Skeletal muscle tissue (tissue), 7 donors: Measurements from ENCODE around the genes NPY and HOXA2.

DNA sequence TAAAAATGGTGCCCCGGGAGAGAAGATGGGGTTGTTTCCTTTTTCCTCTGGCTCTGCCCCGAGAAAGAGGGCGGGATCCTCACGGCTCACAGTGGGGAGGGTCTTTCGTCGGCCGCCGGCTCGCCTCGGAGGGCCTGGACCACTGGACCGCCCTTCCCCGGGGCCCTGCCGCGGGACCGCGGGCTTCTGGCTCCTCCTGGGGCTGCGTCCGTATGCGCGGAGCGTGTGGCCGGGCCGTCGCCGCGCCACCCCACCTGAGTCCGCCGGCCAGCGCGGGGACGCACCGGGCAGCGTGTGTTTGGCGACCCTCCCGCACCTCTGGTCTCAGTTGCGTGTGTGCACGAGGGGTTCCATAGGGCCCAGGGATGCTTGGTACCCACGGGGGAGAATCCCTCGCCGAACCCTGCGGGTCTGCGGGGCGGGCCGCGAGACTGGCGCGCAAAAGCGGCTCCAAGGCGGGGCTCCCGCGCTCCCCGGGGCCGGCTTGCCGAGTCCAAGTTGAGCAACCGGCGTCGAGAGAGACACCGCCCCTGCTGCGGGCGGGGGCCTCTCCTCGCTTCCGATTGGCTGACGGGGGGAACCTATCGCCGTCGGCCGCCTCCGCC lies 3.7 kb upstream of the IGF2BP3 start:
- PRO-cap, 3 experiments = no peak in any of the 3 experiments
- RAMPAGE, long total RNA = no peak
- RRBS, 2 experiments = 3 to 4% methylated on average over 20 to 26 of the region's 68 CpGs

- PRO-cap, 3 experiments = no peak in any of the 3 experiments
- RAMPAGE, long total RNA = no peak
- RRBS, 2 experiments = no CpG with 5 or more reads among the region's 3 CpGs
Measured at GRCh38 chr7:23523579-23524403, 8.0 kb downstream of the TRA2A start.

DNA sequence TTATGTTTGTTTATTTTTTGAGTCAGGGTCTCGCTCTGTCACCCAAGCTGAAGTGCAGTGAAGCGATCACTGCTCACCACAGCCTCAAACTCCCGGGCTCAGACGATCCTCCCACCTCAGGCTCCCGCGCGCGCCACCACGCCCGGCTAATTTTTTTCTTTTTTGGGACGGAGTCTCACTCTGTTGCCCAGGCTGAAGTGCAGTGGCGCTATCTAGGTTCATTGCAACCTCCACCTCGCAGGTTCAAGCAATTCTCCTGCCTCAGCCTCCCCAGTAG lies 472 bp upstream of the TRA2A start:
- PRO-cap, 3 experiments = no peak in any of the 3 experiments
- RAMPAGE, long total RNA = no peak
- RRBS, 2 experiments = 34 to 43% methylated on average over 6 of the region's 13 CpGs

DNA sequence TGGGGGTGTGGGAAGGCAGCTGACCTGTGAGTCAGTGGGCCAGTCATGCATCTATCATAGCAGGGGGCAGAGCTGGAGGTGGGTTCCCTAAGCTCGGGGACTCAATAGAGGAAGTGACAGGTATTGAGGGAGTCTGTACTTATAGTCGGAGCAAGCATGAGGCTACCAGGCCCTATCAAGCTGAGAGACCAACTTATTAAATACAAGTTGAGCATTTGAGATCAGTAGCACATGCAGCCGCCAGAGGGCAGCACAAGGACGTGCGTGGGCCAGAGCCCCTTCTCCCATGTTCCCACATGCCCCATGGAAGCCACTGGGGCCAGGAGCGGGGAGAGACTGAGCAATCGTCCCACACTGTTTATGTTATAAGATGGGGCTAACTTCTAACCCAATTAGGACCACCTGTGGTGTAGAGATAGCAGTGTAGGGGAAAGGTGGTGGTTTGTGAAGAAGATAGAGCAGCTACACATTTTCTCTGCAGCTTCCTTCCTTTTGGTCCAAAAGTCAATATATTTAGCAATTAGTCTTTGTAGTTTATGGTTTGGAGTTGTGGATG lies 13.0 kb upstream of the STK31 start:
- PRO-cap, 3 experiments = no peak in any of the 3 experiments
- RAMPAGE, long total RNA = no peak
- RRBS, 2 experiments = no CpG with 5 or more reads among the region's 7 CpGs

DNA sequence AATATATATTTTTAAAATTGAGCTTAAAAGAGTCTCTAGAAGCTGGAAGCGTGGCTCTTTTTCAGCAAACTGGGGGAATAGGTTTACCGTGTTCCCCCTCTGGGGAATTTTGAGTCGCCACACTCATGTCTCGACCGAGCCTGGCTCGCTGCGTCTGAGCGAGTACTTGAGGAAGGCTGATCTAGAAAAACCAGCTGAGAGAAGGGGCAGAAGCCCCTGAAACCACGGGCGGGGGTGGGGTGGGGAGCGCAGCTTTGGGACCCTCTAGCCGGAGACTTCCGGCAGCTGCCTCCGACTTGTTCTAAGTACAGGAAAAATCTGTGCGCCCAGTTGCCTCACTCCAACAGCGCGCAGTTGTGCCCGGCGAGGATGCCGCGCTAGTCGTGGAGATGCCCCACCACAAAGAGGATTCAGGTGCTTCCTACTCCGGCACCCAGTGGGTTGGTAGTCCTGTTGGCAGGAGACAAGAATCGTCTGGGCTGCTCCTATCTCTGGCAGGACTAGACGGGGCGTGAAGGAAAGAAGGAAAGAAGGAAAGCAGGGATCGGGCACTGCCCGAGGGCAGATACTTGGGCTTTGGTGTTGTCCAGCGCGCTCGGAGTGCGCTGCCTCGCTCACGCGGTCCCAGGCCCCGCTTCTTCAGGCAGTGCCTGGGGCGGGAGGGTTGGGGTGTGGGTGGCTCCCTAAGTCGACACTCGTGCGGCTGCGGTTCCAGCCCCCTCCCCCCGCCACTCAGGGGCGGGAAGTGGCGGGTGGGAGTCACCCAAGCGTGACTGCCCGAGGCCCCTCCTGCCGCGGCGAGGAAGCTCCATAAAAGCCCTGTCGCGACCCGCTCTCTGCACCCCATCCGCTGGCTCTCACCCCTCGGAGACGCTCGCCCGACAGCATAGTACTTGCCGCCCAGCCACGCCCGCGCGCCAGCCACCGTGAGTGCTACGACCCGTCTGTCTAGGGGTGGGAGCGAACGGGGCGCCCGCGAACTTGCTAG lies at the start of gene NPY:
Gene NPY (plus strand): TSS at position 841 of the 988 bp plus-strand sequence.
- PRO-cap, 3 experiments = no peak in any of the 3 experiments
- RAMPAGE, long total RNA = no peak
- RRBS, 2 experiments = 3 to 4% methylated on average over 10 of the region's 70 CpGs

DNA sequence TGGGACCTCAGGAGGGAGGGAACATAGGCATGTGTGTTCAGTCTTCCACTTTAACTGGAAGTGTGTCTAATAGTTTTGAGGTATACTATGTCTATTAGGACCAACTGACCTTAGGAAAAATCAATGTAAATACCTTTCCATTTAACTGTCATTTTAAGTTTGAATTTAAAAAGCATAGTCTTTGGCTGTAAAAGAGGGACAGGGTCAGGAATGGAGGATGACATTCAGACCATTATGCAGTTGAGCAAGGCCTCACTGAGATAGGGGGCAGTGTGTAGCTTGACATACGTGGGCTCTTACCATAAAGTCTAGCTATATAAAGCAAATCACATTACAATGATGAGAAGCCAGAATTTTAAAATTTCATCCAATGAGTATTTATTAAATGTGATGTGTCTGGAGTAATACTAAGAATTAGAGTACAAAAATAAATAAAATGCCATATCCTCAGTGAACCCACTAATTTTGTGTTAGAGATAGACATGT lies 17.9 kb downstream of the PALS2 start:
- PRO-cap, 3 experiments = no peak in any of the 3 experiments
- RAMPAGE, long total RNA = no peak
- RRBS, 2 experiments = no CpG with 5 or more reads among the region's 1 CpG

- PRO-cap, 3 experiments = no peak in any of the 3 experiments
- RAMPAGE, long total RNA = no peak
- RRBS, 2 experiments = no CpG with 5 or more reads among the region's 10 CpGs
Measured at GRCh38 chr7:24728585-24729061, 28.6 kb downstream of the GSDME start.

DNA sequence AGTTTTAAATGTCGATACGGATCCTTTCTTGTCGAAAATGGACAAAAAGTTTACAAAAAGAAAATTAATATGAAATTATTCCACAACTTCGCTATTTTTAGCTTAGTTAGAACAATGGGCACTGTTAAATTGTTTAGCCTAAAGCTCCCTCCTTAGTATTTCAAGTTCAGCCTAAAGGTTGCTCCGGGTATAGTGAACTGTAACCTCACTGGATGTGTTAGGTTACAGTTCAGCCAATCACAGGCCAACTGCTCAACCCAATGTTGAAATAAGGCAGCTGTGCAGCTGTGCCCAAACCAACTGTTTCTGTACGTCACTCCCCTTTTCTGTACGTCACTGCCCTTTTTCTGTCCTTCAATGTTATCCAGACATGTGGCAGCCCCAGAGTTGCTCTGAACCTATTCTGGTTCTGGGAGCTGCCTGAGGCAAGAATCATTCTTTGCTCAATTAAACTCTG lies 8.0 kb upstream of the GSDME start:
- PRO-cap, 3 experiments = peak in 1 of 3 experiments; most common plus-strand start position 384 of the sequence (in 1); most common minus-strand start position 179 of the sequence (in 1)
- RAMPAGE, long total RNA = no peak
- RRBS, 2 experiments = no CpG with 5 or more reads among the region's 7 CpGs

DNA sequence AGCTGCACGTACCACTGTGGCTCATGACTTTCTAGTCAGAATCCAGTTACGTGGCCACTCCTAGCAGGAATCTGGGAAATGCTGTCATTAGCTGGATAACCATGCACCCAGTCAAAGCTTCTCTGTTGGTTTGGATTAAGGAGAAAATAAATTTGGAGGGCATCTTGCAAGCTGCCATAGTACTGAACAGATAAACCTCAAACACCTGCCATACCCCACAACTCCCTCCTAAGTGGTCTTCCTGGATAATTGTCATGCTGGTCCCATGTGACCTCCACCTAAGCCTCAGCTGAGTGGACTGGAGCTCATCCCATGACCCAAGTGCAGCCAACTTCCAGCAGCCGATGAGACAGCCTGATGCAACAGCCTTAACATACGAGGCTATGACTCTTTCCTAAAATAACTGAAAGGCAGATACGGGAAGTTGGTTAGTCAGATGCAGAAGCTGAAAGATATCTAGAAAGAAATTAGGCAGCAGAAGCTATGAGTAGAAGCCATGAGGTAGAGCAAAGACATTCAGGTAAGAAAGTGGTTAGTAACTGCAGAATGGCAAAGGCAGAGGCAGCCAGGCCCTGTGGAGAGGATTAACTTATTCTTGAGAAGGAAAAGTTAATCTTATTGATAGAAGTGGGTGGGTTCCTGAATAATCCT lies 21.6 kb upstream of the GSDME start:
- PRO-cap, 3 experiments = peak in 2 of 3 experiments; most common plus-strand start position 413 of the sequence (in 2); most common minus-strand start position 292 of the sequence (in 1)
- RAMPAGE, long total RNA = no peak
- RRBS, 2 experiments = no CpG with 5 or more reads among the region's 5 CpGs

- PRO-cap, 3 experiments = no peak in any of the 3 experiments
- RAMPAGE, long total RNA = no peak
- RRBS, 2 experiments = no CpG with 5 or more reads among the region's 8 CpGs
Measured at GRCh38 chr7:25119331-25119854, 5.7 kb downstream of the CYCS start.

DNA sequence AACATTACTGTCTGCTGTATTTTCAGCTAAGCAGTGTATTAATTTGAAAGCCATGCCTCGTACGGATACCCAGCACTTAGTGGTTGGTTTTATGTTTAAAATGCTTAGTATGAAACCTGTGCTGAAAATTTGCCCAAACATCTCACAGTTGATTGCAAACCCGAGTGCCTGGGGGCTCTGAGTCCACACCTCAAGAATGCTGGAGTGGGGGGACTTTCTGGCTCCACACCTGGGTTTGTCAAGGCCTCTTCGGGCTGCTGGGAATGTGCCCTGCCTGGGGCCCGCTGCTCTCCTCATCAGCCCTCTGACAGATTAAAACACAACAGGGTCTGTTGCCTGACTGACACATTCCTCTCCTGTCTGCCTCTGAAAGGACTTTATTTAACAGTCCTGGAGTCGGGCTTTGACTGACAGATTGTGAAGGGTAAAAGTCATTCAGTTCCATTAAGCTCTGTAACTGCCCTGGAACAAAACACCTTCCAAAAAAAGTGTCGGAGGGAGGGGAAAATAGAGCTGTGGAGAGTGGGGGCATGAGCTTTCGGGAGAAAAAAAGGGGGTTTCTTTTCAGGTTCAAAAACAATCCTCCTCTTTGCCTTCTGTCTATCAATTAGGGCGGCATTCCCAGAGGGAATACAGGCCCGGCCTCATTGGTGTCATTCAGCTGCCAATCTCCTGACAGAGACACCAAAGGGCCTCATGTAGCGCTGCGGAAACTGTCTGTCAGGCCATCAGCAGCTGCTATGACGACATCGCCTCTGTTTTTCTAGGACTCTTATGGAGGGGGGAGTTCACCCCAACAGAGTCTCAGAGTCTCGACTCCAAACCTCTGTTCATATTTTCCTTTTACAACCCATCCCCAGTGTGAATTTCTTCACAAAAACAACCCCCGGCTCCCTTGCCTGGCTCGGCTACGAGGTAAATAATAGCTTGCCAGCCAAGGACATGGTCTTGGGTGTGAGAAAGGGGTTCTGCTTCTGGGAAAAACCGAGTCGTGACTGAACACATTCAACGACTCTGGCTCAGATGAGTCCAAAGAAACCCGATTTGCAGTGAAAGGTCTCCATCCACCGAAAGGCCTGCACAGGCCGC lies 398.8 kb upstream of the NFE2L3 start:
- PRO-cap, 3 experiments = peak in 2 of 3 experiments; most common plus-strand start position 487 of the sequence (in 1); most common minus-strand start position 671 of the sequence (in 1)
- RAMPAGE, long total RNA = no peak
- RRBS, 2 experiments = no CpG with 5 or more reads among the region's 24 CpGs

DNA sequence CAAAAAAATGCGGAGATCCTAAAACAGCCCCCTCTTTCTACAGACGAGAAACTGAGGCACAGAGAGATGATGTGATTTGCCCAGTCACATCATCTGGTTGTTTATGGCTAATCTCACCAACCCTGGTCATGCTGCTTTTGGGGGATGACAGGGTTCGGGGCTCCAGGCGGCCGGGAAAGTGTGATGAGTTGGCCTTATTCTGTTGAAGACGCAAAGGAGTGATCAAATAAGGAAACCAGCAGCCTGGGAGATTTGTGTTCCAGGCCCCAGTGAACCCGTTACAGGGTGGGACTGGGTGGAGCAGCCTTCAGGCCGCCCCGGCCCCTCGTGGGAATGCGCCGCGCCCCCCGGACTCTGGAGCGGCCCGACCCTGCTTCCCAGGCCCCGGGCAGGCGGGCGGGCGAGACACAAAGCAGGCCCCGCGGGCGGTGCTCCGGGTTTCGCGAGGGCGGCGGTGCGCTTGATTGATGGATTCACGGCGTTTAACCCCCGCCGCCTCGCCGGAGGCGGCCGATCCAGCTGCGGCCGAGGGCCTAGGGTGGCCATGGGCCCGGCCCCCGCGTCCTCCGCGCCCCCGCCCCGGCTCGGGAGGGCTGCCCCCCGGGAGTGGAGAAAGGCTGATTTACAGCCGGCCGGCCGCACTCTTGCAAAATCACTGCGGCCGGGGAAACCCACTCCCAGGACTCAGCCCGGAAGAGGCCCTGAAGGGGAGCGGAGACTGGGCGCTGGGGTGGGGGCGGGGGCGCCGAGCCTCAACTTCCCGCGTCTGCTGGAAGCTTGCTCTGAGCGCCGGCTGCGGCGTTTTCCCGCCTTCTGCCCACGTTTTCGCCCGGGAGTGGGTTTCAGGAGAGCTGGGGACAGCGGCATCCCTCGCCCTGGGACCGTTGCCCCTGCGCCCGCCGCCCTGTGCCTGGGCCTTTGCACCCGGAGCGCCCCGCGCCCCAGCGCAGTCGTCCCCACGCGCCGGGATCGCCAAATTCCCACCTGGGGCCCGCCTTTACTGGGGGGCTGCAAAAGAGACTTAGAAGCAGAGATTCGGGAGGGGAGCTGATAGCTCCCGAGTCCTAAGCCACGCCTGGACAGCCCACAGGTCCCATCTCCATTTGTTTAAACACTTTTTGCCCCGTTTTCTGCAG lies 299.6 kb upstream of the NFE2L3 start:
- PRO-cap, 3 experiments = no peak in any of the 3 experiments
- RAMPAGE, long total RNA = no peak
- RRBS, 2 experiments = 40 to 43% methylated on average over 53 to 54 of the region's 90 CpGs

DNA sequence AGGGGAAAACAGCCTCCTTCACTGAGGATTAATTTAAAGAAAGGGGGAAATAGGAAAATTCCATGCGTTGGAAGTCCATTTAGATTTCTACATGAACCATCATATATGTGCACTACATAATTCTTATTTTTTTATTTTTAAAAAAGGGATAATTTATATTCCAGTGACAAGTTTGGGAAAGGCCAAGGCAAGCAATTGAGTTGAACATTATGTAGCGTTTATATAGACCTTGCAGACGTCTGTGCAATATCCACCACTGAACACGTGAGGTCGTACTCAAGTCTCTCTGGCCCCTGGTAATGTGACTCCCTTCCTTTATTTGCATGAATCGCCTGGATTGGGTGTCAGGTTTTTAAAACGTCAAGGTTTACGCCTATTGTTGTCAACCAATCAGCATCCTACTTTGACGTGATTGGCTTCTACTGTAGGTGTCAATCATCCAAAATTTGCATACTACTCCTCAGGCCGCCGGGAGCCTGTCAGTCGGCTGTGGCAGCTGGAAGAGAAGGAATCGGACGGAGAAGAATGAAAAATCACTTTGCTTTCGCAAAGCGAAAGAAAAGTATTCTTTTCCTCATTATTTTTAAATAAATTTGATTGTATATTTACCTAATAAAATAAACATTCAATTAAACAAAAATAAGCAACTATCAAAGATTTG lies 297.0 kb upstream of the NFE2L3 start:
- PRO-cap, 3 experiments = peak in 3 of 3 experiments; most common plus-strand start position 482 of the sequence (in 3); most common minus-strand start position 288 of the sequence (in 2)
- RAMPAGE, long total RNA = no peak
- RRBS, 2 experiments = no CpG with 5 or more reads among the region's 16 CpGs

- PRO-cap, 3 experiments = no peak in any of the 3 experiments
- RAMPAGE, long total RNA = no peak
- RRBS, 2 experiments = 2% methylated on average over 3 to 4 of the region's 40 CpGs
Measured at GRCh38 chr7:25950172-25950897, 201.7 kb upstream of the NFE2L3 start.

DNA sequence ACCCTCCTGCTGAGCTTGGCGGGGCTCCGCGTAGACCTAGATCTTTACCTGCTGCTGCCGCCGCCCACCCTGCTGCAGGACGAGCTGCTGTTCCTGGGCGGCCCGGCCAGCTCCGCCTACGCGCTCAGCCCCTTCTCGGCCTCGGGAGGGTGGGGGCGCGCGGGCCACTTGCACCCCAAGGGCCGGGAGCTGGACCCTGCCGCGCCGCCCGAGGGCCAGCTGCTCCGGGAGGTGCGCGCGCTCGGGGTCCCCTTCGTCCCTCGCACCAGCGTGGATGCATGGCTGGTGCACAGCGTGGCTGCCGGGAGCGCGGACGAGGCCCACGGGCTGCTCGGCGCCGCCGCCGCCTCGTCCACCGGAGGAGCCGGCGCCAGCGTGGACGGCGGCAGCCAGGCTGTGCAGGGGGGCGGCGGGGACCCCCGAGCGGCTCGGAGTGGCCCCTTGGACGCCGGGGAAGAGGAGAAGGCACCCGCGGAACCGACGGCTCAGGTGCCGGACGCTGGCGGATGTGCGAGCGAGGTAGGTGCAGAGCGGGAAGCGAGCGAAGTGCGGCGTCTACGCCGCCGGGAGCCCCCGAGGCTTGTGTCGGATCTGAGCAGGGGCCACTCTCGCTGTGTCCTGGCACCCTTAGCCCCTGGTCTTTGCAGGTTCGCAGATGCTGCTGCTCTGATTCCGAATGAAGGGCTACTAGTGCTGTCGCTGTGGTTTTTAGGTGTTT lies 711 bp downstream of the NFE2L3 start:
- PRO-cap, 3 experiments = no peak in any of the 3 experiments
- RAMPAGE, long total RNA = no peak
- RRBS, 2 experiments = 6 to 11% methylated on average over 25 of the region's 77 CpGs

DNA sequence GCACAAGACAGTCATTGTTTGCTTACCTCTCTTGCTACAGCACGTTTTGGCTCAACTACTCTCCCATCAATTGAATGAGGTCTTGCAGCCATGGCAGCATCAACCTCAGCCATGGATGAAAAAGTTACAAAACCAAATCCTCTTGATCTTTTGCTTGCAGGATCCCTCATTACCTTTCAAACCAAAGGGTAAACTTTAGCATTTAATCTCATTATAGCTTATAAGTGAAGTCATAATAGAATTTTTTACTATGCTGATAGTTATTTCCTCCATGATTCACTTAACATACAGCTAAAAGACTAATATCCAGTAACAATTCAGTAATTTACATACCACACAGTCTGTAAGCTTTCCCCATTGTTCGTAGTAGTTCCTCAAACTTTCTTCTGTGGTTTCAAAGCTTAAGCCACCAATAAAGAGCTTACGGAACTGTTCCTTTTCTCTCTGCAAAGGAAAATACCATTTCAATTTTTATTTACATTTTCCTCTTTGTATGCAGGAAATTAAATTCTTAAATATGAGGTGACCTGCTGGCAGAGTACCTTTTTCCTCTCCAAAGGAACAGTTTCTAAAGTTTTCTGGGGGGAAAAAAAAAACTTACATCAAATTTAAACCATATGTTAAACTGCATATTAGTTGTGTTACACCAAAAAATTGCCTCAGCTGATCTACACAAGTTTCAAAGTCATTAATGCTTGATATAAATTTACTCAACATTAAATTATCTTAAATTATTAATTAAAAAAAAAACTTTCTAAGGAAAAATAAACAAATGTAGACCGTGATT lies 3.1 kb downstream of the HNRNPA2B1 start:
- PRO-cap, 3 experiments = no peak in any of the 3 experiments
- RAMPAGE, long total RNA = no peak
- RRBS, 2 experiments = no CpG with 5 or more reads among the region's 4 CpGs

GRCh38 chr7:26199330-26200467 lies 847 bp downstream of the HNRNPA2B1 start:
- PRO-cap, 3 experiments = peak in 2 of 3 experiments; most common plus-strand start chr7:26199925 (in 2); most common minus-strand start chr7:26199913 (in 2)
- RAMPAGE, long total RNA = no peak
- RRBS, 2 experiments = no CpG with 5 or more reads among the region's 65 CpGs

GRCh38 chr7:26321473-26321726 lies 29.7 kb downstream of the SNX10 start:
- PRO-cap, 3 experiments = no peak in any of the 3 experiments
- RAMPAGE, long total RNA = no peak
- RRBS, 2 experiments = no CpG with 5 or more reads among the region's 1 CpG

- PRO-cap, 3 experiments = peak in 2 of 3 experiments; most common plus-strand start chr7:27103066 (in 1); most common minus-strand start chr7:27102683 (in 1)
- RAMPAGE, long total RNA = no peak
- RRBS, 2 experiments = 59% methylated on average over 9 of the region's 28 CpGs; no CpG with 5 or more reads in 1 of the 2 experiments
Measured at GRCh38 chr7:27102576-27103301, at the start of gene HOXA2. HOXA2 (minus strand) TSS chr7:27102683.

- PRO-cap, 3 experiments = no peak in any of the 3 experiments
- RAMPAGE, long total RNA = no peak
- RRBS, 2 experiments = no CpG with 5 or more reads among the region's 3 CpGs
Measured at GRCh38 chr7:27125371-27125678, 5.2 kb downstream of the HOXA4 start.